Left common carotid artery plus branches (tissue), 1 donor: ENCODE measurements around a stretch of chr10.

GRCh38 chr10:70779925-70780392 lies 5.2 kb downstream of the TBATA start:
- PRO-cap, result no peak

GRCh38 chr10:70816162-70817175 lies 721 bp downstream of the SGPL1 start:
- PRO-cap, result bidirectional peak, plus-strand start at chr10:70816354, minus-strand start at chr10:70816335

DNA sequence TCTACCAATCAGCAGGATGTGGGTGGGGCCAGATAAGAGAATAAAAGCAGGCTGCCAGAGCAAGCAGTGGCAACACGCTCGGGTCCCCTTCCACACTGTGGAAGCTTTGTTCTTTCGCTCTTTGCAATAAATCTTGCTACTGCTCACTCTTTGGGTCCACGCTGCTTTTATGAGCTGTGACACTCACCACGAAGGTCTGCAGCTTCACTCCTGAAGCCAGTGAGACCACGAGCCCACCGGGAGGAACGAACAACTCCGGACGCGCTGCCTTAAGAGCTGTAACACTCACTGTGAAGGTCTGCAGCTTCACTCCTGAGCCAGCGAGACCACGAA lies 26.0 kb downstream of the PCBD1 start:
- PRO-cap, result no peak

- PRO-cap, result no peak
Observed at GRCh38 chr10:70886449-70886996, 1.8 kb downstream of the PCBD1 start.

- PRO-cap, result no peak
Observed at GRCh38 chr10:71213141-71213771, 886 bp downstream of the UNC5B start.

- PRO-cap, result no peak
Observed at GRCh38 chr10:71261909-71262474, 49.6 kb downstream of the UNC5B start.

DNA sequence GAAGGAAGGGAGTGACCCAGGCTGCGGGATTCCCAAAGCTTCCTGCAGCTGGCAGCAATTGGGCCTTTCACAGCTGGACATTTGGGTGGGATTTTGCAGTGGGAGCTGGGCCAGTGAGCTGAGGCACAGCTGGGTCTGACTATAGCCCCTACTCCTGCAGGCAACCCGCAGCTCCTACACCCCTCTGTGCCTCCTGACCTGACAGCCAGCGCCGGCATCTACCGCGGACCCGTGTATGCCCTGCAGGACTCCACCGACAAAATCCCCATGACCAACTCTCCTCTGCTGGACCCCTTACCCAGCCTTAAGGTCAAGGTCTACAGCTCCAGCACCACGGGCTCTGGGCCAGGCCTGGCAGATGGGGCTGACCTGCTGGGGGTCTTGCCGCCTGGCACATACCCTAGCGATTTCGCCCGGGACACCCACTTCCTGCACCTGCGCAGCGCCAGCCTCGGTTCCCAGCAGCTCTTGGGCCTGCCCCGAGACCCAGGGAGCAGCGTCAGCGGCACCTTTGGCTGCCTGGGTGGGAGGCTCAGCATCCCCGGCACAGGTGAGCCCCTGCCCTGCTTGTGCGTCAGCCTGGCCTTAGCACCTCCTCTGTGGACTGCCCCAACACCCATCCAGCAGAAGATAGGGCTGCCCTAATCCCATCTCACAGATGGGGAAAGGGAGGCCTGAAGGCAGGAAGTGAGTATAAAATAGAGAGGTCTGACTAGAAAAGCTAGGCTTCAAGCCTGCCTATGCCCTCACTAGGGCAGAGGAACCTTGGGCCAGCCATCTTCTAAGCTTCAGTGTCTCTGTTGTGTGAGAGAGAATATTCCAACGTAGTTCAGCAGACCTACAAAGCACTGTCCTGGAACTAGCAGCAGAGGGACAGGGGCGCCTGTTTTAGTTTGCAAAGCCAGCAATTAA lies 27.5 kb upstream of the SLC29A3 start:
- PRO-cap, result no peak

DNA sequence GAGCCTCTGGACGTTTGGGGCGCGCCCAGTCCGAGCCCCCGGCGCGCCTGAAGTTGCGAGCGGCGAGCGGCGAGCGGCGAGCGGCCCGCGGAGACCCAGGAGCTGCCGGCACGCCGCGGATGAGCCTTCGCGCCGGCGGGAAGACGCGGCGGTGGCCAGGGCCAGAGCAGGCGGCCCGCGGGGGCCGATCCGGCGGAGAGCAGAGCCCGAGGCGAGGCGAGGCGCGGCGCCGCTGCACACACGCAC lies 273 bp downstream of the CDH23 start:
- PRO-cap, result no peak

GRCh38 chr10:71473860-71474419 lies 77.2 kb downstream of the CDH23 start:
- PRO-cap, result no peak

- PRO-cap, result no peak
Observed at GRCh38 chr10:71597516-71598527, 121.8 kb downstream of the C10orf105 start.

- PRO-cap, result no peak
Observed at GRCh38 chr10:71646031-71646804, 73.4 kb downstream of the C10orf105 start.

DNA sequence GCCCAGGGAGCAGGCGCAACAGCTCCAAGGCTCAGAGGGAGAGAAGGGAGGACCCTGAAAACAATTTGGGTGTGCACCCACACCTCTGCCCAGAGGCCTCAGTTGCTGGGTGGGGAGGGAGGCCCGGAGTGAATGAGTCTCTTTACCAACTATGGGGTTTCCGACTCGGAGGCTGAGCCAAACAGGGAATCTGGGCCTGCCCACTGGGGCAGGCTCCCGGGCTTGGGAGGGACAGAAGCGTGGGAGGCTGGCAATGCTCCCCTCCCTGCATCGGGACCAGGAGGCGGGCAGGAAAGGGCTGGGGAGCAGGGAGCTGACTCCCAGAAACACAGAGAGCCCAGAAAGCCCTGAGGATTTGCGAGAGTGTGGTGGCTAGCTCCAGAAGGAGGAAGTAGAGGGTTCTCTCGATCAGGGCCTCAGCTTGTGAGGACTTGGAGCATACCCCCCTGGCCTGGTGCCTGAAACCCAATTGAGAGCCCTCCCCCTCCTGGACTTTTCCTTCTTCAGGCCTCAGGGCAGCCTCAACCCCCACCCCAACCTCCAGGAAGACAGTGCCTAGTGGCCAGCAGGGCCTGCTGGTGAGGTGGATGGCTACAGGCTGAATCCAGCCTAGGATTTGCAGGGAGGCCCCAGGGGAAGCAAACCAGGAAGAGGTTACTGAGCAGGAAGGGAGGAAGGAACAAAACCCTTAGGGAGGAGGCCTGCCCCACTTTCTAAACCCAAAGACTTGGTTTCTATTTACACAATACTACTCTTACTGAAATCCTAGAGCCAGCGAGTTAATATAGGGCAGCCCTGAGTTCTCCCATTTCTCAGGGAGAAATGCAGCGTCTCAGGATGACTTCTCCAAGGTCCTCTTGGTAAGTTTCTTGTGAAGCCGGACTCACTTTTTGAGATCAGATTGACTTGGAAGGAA lies 6.1 kb downstream of the C10orf105 start:
- PRO-cap, result bidirectional peak, plus-strand start at position 290 of the sequence, minus-strand start at position 130 of the sequence

DNA sequence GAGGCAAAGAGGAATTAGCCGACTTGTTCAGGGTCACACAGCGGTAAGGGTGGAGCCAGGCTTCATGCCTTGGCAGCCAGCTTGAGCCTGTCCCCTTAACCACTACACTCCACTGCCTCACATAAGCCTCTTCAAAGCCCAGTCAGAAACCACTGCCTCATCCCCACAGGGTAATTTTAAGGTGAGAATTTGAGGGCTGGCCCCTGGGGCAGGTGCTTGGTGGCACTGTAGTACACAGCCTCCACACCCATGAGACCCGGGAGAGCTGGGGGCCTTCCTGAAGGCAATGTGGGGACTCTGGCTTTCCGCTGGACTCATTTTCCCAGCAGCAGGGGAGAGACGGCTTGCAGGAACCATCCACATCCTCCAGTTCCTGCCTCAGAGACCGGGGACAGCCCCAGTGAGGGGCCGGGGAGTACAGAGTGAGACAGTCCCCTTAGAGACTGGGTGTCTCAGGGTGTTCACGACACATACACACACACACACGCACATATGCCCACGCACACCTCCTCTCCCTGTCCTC lies 7.7 kb upstream of the C10orf105 start:
- PRO-cap, result no peak

DNA sequence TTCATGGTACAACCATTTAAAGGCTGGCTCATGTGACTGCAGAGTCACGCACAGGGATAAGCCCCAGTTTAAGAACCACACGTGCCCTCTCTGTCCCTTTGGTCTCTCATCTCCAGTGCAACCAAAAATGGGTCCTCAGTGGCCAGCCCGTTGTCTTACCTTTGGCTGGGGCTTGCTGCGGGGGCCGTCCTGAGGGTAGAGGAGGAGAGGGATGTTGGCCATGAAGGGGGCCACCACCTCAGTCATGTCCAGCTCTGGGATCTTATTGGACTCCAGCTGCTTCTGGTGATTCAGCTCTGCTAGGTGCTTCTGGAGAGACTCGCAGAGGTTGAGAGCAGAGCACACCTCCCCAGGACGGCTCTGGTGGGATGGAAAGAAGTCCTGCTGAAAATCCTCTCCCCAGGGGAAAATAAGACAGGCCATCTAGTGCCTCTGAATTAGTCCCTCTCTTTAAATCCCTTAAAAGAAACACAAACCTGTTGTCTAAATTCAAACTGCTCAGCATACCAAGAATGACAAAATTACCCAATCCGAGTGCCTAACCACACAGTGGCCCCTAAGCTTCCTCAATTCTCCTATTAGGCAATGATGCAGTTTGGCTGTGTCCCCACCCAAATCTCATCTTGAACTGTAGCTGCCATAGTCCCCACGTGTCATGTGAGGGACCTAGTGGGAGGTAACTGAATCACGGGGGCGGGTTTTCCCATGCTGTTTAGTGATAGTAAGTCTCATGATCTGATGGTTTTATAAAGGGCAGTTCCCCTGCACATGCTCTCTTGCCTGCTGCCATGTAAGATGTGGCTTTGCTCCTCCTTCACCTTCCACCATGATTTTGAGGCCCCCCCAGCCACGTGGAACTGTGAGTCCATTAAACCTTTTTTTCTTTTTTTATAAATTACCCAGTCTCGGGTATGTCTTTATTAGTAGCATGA lies 22.1 kb downstream of the PSAP start:
- PRO-cap, result no peak

GRCh38 chr10:71888578-71889447 lies 37.8 kb upstream of the PSAP start:
- PRO-cap, result bidirectional peak, plus-strand start at chr10:71889055, minus-strand start at chr10:71889085; unidirectional peak, minus-strand start at chr10:71889344

- PRO-cap, result no peak
Observed at GRCh38 chr10:71903549-71904244, 52.6 kb upstream of the PSAP start.

DNA sequence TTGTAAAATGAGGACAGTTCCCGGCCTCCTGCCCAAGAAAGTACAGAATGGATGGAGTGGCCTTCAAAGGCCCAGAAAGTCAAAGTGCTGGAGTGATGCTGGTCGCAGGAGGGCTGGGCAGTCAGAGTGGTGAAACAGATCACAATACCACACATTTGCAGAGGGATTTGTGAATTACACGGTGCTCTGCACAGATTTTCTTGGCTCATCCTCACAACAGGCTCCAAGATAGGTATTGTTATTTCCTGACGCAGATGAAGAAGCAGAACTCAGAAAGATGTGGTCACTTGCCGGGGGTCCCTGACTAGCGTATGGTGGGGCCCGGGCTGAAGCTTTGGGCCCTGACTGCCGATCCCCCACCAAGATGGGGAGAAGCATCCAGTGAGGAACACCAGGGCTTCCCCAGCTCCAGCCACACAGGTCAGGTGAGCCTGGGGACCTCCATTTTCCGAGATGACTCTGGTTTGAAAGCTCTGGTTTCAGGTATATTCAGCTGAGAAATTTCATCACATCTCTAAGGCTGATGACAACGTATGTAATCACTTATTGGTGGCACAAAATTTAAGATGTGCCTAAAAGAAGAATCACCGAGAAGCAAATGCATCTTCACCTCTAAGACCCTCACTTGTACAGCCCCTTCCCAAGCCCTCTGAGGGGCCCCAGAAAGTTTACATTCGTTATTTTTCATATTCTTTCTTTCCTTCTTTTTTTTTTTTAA lies 22.6 kb downstream of the SPOCK2 start:
- PRO-cap, result no peak

DNA sequence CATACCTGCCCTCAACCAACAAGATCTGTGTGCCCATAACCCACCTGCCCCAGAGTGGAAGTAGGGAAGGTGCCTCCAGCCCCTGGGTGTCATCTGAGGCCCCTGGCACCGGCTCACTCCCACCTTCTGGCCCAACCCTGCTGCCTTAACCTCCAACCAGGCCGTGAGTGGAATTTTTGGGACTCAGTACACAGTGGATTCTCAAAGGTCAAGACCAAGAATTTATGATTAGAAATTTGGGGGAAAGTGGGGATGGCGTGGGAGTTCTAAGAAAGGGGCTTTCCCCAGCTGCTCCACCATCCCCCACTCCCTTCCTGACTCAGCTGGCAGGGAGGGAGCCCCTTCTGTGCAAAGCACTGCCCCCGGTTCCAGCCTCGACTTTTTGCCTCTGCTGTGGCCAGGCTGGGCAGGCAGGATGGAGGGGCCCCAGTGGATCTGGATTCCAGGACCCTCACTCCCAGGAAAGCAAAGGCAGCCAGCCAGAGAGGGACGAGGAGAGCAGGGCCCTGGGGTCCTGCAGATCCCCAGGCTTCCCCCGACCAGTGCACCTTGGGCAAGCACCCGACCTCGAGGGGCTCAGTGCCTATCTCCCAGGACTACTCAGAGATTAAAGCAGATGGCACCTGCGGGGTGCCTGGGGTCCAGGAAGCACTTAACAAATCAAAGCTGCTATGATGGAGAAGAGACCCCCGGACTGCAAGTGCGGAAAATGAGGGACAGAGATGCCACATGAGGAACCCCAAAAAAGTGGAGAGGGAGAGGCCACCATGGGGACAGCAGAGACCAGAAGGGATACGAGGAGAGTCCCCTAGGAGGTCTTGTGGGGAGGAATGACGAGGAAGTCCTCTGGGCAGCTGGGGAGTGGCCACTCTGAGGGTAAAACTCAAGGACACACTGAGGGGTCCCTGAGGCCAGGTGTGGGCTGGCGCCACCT lies 12.7 kb downstream of the SPOCK2 start:
- PRO-cap, result no peak

DNA sequence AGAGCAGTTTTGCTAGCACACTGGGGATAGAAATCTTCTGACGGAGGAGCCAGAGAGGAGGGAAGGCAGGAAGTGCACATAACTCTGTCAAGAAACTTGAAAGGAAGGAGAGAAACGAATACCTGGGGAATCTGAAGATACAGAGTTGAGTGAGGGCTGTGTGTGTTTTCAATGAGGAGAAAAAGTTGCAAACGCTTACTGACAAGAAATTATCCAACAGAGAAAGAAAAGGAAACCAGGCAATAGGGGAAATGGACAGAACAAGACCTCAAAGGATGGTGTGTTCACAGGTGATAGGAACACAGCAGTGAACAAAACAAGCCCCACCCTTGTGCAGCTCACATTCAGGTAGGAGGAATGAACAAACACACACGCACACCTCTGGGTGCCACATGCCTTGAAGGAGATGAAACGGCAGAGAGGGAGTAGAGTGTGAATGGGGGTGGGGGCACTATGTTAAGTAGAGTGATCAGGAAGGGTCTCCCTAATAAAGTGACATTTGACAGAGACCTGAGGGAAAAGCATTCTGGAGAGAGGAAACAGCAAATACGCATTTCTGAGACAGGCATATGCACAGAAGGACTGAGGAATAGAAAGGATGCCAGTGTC lies 46.7 kb upstream of the SPOCK2 start:
- PRO-cap, result no peak

DNA sequence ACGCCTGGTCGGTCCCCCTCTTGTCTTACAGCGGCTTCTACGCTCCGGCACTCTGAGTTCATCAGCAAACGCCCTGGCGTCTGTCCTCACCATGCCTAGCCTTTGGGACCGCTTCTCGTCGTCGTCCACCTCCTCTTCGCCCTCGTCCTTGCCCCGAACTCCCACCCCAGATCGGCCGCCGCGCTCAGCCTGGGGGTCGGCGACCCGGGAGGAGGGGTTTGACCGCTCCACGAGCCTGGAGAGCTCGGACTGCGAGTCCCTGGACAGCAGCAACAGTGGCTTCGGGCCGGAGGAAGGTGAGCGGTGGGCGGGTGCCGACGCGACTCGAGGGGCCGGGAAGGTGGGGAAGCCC lies 378 bp downstream of the DDIT4 start:
- PRO-cap, result no peak